Sciatic nerve (tissue), 1 donor: ENCODE results near the gene WDR64.

GRCh38 chr1:236739228-236739683 lies 53.0 kb downstream of the ACTN2 start:
- PRO-cap, result no peak

GRCh38 chr1:236835045-236835877 lies 40.2 kb downstream of the MTR start:
- PRO-cap, result no peak

GRCh38 chr1:236838180-236838762 lies 43.2 kb downstream of the MTR start:
- PRO-cap, result no peak

DNA sequence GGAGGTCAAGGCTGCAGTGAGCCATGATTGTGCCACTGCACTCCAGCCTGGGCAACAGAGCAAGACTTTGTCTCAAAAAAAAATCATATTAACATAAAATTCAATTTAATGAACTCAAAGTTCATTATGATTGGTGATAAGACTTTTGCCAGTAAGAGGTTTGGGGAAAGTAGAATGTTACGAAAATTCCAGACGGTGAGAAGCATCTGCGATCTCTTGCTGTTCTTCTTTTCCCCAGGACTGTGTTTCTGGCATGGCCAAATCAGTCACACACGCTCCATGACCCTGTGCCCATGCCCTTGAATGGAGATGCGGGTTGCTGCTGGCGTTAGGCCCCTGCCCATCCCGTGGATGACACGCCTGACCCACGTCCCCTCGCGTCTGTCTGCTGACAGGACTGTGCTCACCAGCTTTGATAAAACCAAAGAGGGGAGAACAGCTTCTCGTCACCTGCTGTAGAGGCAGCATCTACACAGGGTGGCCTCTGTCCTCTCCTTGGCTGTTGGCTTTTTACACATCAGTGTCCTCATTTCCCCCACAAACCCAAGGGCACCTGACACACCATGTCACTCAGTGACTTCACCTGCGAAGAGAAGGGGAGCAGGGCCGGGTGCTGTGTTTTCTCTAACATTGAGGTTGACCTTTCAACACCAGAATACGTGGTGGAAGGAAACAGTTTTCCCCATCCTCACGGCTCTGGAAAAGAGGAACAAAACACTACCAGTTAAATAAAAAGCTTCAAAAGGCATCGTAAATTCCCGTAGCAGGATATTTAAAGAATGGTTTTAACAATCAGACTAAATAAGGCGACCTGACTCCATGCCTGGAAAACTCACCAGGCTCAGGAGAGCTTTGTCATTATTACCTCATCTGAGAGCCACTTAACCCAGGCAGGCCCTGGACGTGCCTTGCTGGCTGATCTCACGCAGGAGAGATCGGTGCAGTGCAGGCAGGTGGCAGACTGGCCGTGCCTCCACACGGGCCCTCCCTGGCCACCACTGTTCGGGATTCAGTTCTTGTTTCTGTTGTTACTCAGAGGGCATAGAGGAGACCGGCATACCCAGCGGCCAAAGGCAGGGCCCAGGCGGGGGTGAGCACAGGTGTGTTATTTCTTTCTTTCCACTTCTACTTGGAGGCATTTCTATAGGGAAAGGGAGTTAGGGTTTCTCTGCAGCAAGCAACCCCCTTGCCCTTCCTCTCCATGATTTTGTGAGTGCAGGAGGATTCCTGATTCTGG lies 6.7 kb downstream of the MT1HL1 start:
- PRO-cap, result no peak

DNA sequence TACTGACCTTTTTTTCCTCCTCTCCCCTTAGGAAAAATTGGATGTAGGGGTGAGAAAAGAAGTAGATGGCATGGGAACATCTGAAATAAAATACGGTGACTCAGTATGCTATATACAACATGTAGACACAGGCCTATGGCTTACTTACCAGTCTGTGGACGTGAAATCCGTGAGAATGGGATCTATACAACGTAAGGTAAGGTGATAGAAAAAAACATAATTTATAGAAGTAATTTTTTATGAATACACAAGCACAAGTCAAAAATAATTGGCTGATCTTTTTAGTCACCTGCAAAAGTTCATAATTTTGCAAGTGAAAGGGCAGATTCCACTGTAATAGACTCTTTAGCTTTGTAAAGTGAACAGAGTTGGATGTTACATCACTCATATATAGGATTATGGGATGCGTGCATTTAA lies 399.3 kb downstream of the RYR2 start:
- PRO-cap, result no peak

GRCh38 chr1:237695796-237696335 lies 194.9 kb downstream of the ZP4 start:
- PRO-cap, result no peak

DNA sequence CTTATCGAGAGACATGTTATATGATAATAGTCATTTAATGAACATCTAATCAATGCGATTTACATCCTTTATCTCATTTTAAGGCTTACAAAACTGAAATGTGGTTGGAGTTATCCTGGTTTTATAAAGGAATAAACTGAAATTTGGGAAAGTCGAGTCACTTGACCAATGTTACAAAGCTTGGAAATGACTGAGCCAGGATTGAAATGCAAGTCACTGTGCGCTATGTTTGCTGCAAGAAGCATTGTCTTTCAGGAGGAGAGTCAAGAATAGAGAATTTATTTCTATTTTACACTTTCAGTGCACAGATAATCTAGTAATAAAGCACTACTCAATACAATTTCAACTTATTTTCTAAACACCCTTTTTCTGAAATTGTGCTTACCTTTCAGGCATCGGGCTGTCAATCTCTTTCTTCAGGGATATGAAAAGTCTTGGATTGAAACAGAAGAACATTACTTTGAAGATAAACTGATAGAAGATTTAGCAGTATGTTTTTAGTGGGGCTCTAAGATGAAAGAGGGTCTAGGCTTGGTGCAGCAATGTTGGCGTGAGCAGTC lies 160.8 kb downstream of the ZP4 start:
- PRO-cap, result no peak

GRCh38 chr1:238016718-238017173 lies 126.0 kb upstream of the ZP4 start:
- PRO-cap, result unidirectional peak, plus-strand start at chr1:238016924

DNA sequence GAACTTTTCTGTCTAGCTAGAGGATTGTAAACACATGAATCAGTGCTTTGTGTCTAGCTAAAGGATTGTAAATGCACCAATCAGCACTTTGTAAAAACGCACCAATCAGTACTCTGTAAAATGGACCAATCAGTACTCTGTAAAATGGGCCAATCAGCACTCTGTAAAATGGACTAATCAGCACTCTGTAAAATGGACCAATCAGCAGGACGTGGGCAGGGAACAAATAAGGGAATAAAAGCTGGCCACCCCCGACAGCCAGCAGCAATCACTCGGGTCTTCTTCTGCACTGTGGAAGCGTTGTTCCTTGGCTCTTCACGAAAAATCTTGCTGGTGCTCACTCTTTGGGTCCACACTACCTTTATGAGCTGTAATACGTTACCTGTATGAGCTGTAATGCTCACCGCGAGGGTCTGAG lies 463.8 kb upstream of the ZP4 start:
- PRO-cap, result no peak

- PRO-cap, result no peak
Measured at GRCh38 chr1:238647746-238648585, 738.4 kb upstream of the CHRM3 start.

DNA sequence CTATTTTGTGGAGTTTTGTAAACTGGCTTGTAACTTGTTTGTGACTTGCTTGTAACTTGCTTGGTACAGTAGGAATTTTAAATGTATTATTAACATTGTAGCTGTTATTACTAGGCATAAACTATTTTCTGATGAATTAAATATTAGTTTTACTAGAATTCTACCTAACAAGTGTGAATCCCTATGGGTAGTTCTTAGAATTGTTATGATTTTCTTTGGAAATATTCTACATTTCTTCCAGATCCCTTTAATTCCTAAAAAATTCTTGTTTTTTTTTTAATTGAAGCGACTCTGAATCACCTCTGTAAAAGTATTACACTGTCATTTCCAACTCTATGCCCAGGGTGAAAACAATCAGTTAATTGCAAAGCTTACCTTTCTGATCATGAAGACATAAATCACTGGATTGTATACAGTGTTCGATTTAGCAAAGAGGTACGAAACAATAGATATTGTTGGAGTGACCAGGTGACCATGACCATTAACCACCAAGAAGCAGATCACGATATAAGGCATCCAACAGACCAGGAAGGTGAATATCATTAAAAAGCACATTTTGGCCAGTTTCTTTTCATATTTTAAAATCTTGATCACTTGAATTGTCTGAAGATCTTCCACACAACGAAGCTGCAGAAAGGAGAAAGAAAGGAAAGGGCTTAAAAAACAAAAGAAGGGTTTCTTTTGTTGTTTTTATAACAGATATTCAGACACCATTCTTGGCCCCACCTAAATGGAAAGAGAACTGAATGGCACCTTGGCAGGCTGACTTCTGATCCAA lies 42.6 kb downstream of the CHML start:
- PRO-cap, result no peak

DNA sequence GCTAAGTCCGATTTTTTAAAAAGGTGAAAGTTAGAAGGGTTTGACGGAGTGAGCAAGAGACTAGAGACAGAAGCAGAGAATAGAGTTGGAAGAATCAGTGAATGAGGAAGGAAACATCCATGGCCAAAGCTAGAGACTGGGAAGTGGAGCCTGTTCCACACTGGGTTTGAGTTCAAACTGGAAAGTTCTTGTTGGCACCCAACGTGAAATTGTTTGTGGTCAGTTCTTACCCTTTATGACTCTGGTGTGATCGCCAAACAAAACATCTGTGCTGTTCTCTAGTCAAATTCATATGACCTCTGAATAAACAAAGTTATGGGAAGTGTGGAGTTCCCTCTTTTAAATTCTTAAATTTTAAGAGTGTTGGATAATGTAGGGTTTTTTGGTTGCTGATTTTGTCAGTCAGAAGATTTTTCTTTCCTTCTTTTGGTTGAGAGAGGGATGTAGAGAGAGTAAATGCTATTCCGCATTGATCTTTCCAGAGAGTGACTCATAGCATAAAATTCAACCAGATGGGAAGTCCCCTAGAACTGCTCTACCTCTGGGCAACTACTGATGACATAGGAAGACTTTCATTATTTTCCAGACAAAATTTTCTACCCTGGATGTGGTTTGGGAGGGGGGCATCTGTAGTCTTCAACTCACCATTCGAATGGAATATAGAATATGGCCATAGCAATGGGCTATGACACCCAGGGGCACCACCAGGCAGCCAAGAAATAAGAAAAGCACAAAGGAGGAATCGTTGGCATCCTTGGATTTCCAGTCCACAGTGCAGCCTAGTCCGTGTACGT lies 36.4 kb downstream of the CHML start:
- PRO-cap, result no peak

GRCh38 chr1:241610052-241610511 lies 30.1 kb downstream of the CHML start:
- PRO-cap, result no peak

- PRO-cap, result no peak
Measured at GRCh38 chr1:241623368-241623831, 16.8 kb downstream of the CHML start.

DNA sequence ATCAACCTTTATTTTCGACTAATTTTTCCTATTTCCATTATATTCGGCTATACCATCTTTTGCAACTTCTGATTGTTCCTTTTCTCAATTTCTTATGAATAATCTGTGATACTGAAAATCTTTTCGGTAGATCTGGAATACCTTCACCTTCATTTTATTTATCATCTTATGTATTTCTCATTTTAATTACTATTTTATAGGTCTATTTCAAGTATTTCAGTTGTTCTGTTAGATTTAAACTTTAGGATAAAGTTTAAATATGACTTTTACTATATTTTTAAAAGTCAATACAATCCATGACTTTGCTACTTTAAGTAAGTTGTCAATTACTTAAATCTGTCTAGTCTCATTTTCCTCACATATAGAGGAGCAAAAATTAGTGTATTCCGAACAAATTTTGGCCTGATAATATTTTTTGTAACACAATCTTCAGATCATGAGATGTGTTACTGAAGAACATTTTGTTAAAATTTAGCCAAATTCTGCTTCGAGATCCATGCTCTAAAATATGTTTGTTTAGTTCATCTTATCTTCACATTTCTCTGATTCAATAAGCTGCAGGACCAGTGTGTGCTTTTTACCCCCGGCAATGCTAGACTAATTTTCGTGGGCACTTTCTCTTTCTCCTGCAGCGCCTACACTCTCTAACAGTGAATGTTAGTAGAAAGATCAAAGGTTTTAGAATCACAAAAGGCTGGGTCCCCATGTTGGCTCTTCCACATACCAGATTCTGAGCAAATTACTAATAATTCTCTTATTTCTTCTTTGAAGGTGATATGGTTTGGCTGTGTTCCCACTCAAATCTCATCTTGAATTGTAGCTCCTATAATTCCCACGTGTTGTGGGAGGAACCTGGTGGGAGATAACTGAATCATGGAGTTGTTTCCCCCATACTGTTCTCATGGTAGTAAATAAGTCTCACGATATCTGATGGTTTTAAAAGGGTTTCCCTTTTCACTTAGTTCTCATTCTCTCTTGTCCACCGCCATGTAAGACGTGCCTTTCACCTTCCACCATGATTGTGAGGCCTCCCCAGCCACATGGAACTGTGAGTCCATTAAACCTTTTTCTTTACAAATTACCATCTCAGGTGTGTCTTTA lies 8.6 kb downstream of the CHML start:
- PRO-cap, result no peak

GRCh38 chr1:241652089-241652490 lies at the start of gene WDR64:
TSS of gene WDR64 (plus strand) at chr1:241652281.
- PRO-cap, result no peak

- PRO-cap, result no peak
Measured at GRCh38 chr1:241748958-241749601, 97.0 kb downstream of the WDR64 start.

DNA sequence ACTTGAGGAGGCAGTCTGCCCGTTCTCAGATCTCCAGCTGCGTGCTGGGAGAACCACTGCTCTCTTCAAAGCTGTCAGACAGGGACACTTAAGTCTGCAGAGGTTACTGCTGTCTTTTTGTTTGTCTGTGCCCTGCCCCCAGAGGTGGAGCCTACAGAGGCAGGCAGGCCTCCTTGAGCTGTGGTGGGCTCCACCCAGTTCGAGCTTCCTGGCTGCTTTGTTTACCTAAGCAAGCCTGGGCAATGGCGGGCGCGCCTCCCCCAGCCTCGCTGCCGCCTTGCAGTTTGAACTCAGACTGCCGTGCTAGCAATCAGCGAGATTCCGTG lies 52.0 kb upstream of the MAP1LC3C start:
- PRO-cap, result no peak

- PRO-cap, result no peak
Measured at GRCh38 chr1:242784019-242784664, 259.6 kb upstream of the PLD5 start.

DNA sequence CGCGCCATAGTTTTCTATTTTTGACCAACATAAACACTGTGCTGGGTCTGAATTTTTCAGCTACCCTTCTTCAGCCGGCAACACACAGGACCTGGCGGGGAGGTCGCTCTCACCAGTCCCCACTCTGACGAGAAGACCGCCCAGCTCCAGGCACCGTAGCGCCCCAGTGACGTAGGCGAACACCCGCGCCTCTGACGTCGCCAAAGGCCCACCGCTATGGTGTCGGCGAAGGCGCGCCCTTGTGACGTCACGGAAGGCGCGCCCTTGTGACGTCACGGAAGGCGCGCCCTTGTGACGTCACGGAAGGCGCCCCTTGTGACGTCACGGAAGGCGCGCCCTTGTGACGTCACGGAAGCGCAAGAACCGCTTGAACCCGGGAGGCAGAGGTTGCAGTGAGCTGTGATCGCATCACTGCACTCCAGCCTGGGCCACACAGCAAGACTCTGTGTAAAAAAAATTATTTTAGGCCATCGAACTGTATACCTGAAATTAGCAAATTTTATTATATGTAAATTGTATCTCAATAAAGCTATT lies 153.5 kb downstream of the CEP170 start:
- PRO-cap, result unidirectional peak, minus-strand start at position 168 of the sequence